BJ (cell line): ENCODE measurements around a stretch of chr2.

GRCh38 chr2:16729281-16729705, 63.7 kb upstream of the CYRIA start:
- CAGE, long polyA plus RNA: no peak
- RRBS: no CpG with 5 or more reads among the region's 5 CpGs

DNA sequence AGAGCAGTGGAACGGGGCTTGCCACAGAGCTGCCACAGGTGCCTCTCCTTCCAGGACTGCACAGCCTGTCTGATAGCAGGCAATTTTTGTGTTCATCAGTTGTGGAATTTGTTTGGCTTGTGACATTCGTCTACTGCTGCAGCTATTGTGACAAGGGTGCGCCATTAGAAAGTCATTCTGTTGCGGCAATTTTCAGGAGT, 109.6 kb upstream of the CYRIA start:
- CAGE, long polyA plus RNA: no peak
- RRBS: no CpG with 5 or more reads among the region's 4 CpGs

DNA sequence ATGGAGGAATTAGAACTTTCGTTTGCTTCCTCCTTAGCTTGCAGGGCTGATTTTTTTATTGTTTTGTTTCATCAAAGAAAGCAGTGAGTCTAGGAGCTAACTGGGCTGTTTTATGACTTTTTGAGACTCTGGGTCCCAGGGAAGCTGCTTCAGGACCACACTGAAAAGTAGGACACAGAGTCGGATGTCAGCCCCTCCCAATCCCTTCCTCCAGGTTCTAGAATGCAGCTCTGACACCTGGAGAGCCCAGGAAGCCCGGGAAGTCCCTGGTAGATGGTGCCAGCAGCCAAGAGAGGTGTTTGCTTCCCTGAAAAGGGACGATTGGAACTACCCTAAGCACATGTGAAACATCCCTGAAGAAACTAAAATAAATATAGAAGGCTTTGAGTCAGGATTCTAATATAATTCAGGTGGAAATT, 163.1 kb upstream of the CYRIA start:
- CAGE, long polyA plus RNA: no peak
- RRBS: no CpG with 5 or more reads among the region's 4 CpGs

GRCh38 chr2:18454678-18455061, 105.8 kb downstream of the RDH14 start:
- CAGE, long polyA plus RNA: no peak
- RRBS: no CpG with 5 or more reads among the region's 4 CpGs

DNA sequence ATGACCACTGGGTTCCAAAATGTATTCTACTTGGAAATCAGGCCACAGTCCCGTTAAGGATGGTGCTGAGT, 1.0 kb downstream of the RDH14 start:
- CAGE, long polyA plus RNA: no peak
- RRBS: no CpG with 5 or more reads among the region's 1 CpG

DNA sequence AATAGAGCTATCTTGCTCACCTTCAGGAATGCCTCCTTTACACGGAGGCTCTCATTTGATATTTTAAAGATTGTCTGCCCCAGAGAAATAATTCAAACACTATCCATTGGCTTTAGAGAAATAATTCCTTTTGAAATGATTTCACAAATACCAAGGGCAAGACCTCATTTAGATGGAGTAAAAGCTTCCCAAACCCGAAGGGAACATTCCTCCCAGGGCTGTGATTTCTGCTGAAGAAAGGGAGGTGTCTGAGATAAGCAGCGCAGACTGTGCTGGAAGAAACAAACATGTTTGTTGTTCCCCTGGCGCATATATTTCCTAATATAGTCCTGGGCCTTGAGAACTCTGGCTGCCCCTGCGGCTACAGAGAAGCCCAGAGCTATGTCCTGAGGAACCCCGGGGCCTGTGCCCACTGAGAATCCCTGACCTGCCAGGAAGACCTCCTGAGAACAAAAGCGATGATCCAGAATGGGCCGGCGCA, 372.6 kb upstream of the NT5C1B start:
- CAGE, long polyA plus RNA: no peak
- RRBS: no CpG with 5 or more reads among the region's 9 CpGs

DNA sequence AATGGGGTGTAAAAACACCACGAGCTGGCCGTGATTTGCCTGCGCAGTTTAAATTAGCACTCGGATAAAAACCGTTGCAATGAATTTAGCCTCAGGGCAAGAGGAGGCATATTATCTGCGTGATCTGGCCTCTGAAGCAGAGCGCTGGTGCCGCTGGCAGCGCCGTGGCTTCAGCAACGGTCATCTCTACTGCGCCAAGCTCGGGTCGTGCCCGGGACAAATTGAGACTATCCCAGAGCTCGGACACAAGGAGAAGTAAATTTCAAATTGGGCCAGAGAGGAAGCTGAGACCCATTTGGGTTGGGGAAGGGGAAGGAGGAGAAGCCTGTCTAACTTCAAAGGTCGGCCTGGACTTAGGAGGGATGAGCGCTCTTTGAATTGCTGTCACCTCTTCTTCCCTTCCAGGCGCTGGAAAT, 2.8 kb downstream of the OSR1 start:
- CAGE, long polyA plus RNA: no peak
- RRBS: no CpG with 5 or more reads among the region's 19 CpGs

DNA sequence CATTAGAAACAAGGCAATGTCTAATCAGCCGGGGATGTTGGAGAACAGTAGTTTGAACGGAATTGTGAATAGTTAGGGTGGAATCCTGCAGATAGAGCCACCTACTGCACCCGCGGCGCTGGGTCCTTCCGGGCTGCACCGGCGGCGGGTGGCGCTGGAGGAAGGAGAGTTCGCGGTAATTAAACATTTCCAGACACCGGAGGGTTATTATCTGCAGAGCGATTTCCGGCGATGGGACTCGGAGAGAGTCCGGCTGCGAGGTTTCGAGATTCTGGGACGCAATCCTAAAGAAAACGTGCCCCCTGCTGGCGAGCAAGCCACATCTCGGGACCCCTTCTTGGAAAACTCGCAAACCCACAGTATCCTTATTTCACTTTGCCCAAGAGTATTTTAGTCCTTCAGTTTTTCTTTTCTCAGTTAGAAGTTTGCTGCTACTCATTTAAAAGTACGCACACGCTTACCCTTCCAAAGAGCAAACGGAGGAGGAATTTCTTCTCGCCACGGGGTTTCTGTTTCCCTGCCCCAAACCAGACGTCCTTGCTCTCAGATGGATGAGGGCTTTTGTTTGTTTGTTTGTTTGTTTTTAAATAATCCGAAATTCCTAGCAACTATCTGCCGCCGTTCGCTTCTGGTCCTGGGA, 4.6 kb upstream of the OSR1 start:
- CAGE, long polyA plus RNA: no peak
- RRBS: 1% methylated on average over 13 of the region's 35 CpGs

DNA sequence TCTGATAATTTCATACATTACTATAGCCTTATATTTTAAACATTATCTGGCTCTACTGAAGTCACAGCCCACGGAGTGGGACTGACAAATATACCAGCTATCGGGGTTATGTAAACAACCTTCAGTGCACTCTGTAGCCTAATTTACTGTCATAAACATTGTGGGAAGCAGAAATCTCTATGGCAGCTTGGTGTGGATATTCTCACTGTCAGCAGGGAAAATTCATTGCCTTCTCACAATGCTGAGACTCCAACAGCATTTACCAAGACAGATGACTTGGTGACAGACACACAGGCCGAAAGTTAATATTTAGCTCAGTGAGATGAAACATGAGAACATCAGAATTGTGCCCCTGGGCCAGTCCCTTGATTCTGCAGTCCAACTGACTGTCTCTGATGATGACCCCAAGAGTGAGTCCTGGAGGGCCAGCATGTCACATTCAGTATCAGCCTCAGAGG, 146.0 kb upstream of the OSR1 start:
- CAGE, long polyA plus RNA: no peak
- RRBS: no CpG with 5 or more reads among the region's 3 CpGs

GRCh38 chr2:20113855-20114491, 62.5 kb upstream of the LAPTM4A start:
- CAGE, long polyA plus RNA: no peak
- RRBS: no CpG with 5 or more reads among the region's 11 CpGs

GRCh38 chr2:20209114-20209817, 15.7 kb downstream of the SDC1 start:
- CAGE, long polyA plus RNA: no peak
- RRBS: no CpG with 5 or more reads among the region's 13 CpGs

- CAGE, long polyA plus RNA: no peak
- RRBS: no CpG with 5 or more reads among the region's 24 CpGs
These were observed 7.4 kb downstream of the SDC1 start for GRCh38 chr2:20217181-20218361.

DNA sequence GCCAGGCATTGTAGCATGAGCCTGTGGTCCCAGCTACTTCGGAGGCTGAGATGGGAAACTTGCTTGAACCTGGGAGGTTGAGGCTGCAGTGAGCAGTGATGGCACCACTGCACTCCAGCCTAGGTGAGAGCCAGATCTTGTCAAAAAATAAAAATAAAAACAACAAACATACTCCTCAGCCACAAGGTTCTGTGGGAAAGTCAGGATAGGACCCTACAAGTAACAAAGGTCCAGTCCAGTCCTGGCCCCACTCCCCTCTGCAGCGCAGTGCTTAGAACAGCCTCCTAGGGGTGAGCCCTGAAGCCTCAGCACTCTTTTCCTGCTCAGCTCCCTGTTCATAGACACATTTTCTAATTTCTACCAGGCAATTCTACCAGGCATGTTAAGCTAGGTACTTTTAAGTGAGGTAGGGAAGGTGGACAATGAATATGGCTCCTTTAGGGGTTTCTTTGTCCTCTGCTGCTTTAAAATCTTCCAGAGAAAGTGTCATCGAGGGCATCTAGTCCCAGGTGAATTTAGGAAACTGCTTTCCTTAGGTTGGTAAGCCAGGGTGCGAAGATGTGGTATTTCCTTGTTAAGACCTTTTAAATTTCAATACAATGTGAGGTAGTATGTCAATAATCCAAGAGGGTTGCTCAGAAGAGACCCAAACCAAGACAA, 22.2 kb upstream of the SDC1 start:
- CAGE, long polyA plus RNA: no peak
- RRBS: no CpG with 5 or more reads among the region's 4 CpGs

- CAGE, long polyA plus RNA: no peak
- RRBS: no CpG with 5 or more reads among the region's 1 CpG
These were observed 23.5 kb downstream of the PUM2 start for GRCh38 chr2:20327185-20327583.

DNA sequence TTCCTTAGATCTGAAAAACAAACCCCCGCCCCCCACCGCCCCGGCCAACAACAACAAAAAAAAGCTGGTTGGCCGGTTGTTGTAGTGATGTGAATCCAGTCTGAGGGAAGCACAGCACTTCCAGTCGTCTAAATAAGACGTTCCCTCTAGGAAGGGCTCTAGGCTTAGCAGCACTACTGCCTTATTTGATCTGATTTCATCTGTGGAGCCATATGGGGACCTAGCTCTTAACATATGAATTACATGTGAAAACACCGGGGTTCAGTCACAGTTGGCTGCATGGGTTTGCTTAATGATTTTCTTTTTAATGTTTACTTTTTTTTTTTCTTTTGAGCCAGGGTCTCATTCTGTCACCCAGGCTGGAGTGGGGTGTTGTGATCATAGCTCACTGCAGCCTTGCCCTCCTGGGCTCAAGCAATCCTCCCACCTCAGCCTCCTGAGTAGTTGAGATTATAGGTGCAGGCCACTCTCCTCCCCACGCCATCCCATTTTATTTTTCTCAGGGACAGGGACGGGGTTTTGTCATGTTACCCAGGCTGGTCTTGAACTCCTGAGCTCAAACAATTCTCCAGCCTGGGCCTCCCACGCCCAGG, 2.2 kb upstream of the RHOB start:
- CAGE, long polyA plus RNA: no peak
- RRBS: no CpG with 5 or more reads among the region's 10 CpGs

DNA sequence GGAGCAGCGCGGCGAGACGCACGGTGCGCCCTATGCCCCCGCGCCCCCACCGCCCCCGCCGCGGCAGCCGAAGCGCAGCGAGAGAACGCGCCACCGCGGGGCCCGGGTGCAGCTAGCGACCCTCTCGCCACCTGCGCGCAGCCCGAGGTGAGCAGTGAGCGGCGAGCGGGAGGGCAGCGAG, 259 bp downstream of the RHOB start:
- CAGE, long polyA plus RNA: start-site peak on the plus strand centred at position 29 of the sequence, 401 bp wide, 54 and 81 reads in 2 replicates
- RRBS: under 1% methylated on average over 18 of the region's 29 CpGs

- CAGE, long polyA plus RNA: no peak
- RRBS: no CpG with 5 or more reads among the region's 7 CpGs
These were observed 49.7 kb downstream of the RHOB start for GRCh38 chr2:20496521-20496954.

DNA sequence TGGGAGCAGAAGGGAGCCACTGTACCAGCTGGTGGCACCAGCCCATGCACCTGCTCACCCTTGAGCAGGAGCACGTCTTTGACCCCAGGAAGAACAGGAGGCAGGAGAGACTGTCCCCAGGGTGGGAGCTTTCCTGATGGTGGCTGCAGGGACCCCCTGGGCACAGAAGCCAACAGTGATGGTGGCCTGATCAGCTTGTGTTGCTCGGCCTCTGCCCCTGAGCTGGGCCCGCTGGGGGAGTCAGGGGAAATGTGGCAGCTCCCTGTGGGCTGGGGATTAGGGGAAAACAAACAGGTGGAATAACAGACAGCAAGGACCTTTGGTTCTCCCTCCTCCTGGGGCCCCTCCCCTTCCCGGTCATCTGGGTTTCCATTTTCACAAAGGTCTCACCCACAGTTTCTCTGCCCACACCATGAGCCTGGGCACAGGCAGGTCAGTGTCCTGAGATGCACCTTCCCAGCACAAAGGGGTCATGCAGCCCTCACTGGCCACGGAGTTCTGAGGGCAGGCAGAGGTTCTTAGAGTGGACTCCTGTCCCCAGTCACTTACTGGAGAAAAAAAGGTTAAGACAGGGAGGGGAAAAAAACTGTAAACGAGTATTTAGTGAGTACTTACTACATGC, 91.8 kb downstream of the RHOB start:
- CAGE, long polyA plus RNA: no peak
- RRBS: no CpG with 5 or more reads among the region's 6 CpGs

- CAGE, long polyA plus RNA: no peak
- RRBS: no CpG with 5 or more reads among the region's 9 CpGs
These were observed 85.3 kb downstream of the HS1BP3 start for GRCh38 chr2:20565595-20566090.

DNA sequence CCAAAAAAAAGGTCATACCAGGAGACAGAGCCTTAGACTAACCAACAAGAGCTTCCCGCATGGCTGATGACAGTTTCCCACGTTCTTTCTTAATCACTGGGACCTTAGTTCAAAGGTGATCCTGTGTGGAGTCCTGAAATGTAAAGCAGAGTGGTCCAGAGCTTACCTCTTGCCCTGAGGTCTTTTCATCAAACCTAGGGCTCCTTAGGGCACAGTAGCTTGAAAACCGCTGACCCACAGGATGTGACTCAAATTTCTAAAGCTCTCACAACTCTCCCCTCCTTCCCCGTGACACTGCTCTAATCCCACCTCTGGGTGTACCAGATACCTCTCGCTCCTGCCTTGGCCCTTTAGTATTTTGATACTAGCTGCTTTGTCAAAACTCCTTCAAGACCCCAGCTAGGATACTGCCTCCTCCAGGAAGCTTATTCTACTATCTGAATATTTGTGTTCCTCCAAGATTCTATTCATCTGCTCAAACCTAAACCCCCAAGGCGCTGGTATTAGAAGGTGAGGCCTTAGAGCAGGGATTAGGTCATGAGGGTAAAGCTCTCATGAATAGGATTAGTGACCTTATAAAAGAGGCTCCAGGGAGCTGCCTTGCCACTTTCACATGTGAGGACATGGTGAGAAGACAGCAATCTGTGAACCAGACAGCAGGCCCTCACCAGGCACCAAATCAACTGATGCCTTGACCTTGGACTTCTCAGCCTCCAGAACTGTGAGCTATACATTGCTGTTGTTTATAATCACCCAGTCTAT, 54.9 kb downstream of the HS1BP3 start:
- CAGE, long polyA plus RNA: no peak
- RRBS: no CpG with 5 or more reads among the region's 6 CpGs